A172 (cell line): ENCODE data around the genes FANCE, MAPK13, BRPF3 and CDKN1A.

- RAMPAGE, long total RNA: no peak
Observed at GRCh38 chr6:35348340-35349012, 6.1 kb downstream of the PPARD start.

DNA sequence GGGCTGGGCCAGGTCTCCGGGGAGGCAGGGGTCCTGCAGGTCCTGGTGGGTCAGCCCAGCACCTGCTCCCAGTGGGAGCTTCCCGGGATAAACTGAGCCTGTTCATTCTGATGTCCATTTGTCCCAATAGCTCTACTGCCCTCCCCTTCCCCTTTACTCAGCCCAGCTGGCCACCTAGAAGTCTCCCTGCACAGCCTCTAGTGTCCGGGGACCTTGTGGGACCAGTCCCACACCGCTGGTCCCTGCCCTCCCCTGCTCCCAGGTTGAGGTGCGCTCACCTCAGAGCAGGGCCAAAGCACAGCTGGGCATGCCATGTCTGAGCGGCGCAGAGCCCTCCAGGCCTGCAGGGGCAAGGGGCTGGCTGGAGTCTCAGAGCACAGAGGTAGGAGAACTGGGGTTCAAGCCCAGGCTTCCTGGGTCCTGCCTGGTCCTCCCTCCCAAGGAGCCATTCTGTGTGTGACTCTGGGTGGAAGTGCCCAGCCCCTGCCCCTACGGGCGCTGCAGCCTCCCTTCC is 24.7 kb upstream of the FANCE start:
- RAMPAGE, long total RNA: no peak

- RAMPAGE, long total RNA: no peak
Observed at GRCh38 chr6:35451711-35452449, at the start of gene FANCE. Gene FANCE, plus strand, starts transcription at chr6:35452338.

GRCh38 chr6:35468528-35469392 is 559 bp downstream of the RPL10A start:
- RAMPAGE, long total RNA: no peak

DNA sequence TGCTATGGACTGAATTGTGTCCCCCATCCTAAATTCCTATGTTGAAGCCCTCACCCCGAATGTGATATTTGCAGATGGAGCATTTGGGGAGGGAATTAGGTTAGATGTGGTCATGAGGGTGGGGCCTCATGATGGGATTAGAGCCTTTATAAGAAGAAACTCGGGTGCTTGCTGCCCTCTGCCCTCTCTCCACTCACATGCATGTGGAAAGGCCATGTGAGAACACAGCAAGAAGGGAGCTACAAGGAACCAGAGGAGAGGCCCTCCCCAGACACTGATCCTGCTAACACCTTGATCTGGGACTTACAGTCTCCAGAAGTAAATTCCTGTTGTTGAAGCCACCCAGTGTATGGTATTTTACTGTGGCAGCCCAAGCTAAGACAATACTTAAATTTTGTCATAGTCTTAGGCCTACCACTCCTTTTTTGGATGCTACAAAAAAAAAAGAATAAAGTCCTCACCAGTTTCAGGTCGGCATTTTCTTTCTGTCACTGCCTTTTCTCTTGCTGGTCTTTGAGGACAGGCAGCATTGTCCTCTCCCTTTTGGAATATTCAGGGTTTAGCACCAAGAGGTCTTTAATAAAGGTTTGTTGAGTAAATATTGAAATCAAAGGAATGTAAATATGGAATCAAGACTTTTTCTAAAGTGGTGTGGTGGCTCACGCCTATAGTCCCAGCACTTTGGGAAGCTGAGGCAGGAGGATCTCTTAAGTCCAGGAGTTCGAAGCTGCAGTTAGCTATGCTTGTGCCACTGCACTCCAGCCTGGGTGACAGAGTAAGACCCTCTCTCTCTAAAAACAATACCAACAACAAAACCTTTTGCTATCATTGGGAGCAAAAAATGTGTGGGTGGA is 69.8 kb upstream of the TULP1 start:
- RAMPAGE, long total RNA: no peak

DNA sequence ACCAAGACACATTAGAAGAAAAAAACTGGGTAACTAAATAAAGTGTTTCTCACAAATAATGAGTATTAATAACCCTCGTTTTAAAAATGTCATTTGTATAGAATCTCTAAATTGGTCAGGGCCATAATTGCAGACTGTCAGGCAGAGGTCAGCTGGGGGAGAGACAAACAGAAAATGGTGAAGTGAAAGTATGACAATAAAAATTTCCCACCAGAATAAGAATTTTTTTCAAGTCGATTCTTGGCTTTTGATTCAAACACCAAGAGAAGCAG is 1.6 kb downstream of the FKBP5 start:
- RAMPAGE, long total RNA: no peak

DNA sequence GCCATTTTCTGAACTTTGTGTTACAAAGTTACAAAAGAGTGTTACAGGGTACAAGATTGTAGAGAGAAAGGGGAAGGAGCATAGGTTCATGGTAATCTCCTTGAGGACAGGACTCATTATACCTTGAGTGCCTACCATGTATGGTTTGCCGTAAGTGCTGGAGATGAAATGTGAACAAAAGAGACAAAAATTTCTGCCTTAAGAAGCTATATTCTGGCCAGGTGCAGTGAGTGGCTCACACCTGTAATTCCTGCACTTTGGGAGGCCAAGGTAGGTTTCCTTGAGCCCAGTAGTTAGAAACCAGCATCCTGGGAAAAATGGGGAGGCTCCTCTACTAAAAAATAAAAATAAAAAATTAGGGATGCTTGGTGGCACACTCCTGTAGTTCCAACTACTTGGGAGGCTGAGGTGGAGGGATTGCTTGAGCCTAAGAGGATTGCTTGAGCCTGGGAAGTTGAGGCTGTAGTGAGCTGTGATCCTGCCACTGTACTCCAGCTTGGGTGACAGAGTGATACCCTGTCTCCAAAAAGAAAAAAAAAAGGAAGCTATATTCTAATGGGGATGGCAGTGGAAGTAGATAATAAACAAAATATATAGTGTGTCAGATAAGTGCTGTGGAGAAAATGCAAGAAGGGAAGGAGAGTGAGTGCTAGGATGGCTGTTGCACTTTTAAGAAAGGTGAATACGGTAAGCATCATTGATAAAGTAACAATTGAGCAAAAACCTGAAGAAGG is 10.0 kb downstream of the MAPK14 start:
- RAMPAGE, long total RNA: no peak

GRCh38 chr6:36130148-36131191 is at the start of gene MAPK13:
Gene MAPK13, plus strand, starts transcription at chr6:36130513.
- RAMPAGE, long total RNA: no peak

DNA sequence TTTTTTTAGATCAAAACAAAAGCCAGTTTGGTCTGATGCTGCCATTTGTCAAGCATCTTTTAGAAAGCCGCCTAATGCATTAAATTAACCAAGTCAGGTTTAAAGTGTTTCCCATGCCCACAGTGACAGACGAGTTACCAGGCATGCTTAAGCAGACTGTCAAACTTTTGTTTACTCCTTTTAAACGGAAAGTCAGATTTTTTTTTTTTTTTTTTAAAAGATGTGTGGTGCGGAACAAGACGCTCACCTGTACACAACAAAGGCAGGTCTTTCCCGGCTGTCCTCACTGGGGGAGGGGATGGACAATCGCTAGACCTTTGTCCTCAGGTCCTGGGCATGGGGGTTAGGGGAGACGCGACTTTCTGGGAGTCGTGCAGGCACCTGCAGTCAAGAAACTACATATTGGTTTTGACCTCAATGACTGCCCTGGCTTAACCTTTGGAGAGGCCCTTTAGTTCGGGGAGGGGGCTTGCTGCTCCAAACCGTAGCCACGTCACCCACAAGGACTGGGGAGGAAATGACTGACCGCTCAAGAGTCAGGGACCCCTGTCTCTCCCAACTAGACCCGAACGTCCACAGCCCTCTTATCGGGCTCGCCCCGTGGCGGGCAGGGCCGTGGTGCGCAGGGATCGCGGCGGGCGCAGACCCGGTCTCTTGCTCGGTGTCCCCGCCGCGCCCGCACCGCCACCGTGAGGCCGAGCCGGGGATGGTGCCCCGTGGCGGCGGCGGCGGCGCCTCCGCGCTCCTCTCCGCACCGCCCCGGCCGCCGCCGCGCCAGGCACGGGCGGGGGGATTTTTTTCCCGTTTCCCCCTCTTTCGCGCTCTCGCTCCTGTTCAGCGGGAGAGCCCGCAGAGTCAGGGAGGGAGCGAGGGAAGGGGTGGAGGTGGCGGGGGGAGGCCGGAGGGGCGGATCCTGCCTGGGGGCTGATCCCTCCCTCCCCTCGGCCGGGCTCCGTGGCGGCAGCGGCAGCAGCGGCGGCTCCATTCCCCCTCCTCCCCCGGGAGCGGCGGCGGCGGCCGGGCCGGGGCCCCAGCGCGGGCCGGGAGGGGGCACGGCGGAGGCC is at the start of gene BRPF3:
Gene BRPF3, plus strand, starts transcription at position 955 of the 1,064 bp plus-strand sequence.
- RAMPAGE, long total RNA: no peak

- RAMPAGE, long total RNA: no peak
Observed at GRCh38 chr6:36210173-36210586, 13.6 kb downstream of the BRPF3 start.

DNA sequence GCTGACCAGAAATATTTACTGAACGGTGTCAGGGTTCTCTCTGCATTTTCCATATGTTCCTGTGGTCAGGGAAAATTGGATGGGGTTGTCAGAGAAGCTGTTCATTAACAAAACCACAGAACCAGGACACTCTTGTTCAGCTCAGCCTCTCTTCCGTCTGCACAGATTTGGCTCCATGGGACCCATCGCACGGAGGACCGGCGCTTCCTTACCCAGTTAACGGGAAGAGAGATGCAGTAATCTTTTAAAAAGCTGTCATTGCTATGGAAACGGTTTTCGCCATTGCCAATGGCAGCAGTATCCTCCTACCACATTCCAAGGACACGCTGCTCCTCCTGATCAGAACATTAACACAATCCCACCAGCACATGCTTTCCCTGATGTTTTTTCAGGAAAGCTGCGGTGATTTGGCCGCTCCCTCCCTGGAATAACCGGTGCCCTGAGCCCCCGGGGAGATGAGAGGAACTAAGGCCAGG is 2.9 kb downstream of the BNIP5 start:
- RAMPAGE, long total RNA: no peak

GRCh38 chr6:36335583-36336101 is 1.0 kb downstream of the BNIP5 start:
- RAMPAGE, long total RNA: no peak

DNA sequence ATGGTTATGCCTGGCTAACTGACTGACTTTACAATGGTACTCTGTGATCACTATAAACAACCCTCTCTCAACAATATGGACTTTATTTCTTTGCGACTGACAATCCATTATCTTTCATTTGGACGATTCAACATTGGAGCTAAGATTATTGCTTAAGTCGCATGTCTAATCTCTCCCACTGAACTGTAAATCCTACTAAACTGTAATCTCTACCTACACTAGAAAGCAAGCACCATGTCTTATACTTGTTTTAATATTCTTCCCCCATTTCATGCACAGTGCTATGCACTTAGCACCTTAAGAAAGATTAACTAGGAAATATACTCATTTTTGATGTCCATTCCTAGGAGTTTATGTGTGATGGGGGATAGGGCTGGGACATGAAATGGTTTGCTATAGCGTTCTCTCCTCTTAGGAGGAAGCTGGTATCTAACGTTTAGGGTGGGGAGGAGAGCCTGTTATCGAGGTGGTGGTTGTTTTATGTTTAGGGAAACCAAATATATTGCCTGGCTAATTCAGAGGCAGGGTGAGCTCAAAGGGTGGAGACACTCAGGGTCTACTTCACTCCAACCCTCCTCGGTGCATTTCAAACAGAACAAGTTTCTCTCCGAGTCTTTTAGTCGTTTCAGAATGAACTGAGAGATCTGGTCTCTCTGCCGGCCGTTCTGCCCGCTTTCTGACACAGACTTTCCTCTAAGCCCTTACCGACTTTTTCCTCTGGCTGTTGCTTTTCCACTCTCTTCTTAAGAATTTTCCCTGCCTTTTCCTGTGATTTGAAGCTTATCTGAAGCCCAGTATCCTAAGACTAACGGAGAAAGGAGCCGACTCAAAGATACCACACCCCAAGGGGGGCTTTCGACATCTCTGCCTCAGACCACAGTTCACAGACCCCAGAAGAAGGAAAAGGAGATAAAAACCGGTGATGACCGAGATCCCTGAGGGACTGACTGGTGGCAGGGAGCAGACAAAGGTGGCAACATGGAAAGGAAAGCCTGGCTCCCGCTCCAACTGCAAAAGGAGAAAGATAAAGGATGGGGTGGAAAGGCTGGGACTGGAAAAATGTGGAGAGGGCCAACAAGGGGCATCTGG is 1.0 kb downstream of the STK38 start:
- RAMPAGE, long total RNA: no peak

GRCh38 chr6:36604965-36605161 is 10.7 kb downstream of the SRSF3 start:
- RAMPAGE, long total RNA: no peak

DNA sequence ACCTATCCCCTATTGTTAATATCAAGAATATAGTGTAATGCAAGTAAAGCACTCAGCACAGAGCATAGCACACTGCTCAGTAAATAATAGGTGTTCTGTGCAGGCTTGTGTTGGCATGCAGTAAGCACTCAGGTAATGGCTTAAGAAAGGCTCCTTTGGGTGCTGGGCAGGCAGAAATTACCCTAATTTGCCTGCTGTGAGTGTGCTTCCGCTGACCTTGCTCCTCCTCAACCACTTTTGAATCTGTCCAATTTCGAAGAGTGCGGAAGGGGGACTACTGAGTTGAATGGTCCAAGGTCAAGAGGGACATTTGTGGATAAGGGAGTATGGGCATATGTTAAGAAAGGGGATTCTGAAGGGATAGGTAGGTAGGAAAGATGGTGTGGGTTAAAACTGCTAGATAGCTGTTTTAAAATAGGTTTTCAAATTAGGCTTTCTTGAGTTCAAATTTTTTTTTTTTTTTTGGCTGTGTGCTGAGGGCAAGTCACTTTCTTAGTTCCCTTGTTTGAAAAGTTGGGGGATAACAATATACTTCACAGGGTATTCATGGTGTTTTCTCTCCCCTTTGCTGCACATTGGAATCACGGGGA is 15.5 kb downstream of the SRSF3 start:
- RAMPAGE, long total RNA: no peak

GRCh38 chr6:36611217-36611642 is 17.1 kb downstream of the SRSF3 start:
- RAMPAGE, long total RNA: no peak

- RAMPAGE, long total RNA: start-site peak on the plus strand at chr6:36678707-36678716, 3,229 and 268 reads in 2 replicates
Observed at GRCh38 chr6:36678649-36679652, at the start of gene CDKN1A. Gene CDKN1A, plus strand, starts transcription at chr6:36678714.

GRCh38 chr6:36928518-36929010 is 26.0 kb upstream of the PI16 start:
- RAMPAGE, long total RNA: no peak

DNA sequence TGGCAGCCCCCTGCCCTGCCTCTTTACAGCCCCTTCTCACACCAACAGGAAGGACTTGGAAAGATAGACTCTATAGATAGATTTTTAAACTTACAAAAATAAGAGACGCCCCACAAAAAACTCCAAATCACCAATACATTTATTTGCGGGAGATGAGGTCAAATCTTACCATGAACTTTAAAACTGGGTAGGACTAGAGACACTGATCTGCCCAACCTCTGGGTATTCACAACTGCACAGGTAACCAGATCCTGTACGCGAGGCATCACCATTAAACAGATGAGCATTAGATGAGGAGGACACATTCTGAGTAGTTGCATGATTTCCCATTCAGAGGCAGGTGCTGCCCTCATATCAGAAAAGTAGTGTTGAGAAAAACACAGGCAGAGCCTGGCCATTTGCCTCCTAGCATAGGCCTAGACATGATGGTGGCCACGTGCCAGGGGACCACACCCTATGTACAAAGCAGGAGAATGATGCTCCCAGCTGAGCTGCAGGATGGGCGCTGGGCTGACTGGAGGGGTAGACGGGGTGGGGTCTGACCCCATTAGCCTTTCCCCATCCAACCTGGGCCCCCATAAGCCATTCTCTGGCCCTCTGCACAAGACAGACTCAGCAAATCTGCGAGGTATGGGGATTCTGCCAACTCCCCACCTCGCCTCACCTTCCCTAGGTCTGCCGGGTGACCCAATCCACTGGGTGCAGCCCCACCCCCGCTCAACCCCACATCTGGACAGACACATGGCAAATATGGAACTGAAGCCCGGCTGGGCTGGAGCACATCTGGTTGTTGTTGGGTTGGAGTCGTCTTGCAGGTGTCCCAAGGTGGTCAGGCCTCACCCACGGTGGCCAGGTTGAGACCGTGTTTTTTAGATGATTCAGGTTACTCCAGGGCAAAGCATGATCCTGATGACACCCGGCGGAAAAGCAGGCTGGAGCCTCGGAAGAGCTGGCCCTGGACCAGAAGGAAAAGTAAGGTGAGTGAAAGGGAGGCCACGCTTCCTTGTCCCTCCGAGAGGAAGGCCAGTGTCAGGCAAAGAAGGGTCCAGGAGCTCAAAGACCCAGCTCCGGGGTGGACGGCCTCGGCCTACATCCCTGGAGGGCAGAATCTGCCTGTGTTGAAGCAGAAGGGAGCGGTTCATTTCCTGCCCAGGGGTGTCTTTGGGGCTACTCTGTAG is 13.9 kb downstream of the PI16 start:
- RAMPAGE, long total RNA: no peak

DNA sequence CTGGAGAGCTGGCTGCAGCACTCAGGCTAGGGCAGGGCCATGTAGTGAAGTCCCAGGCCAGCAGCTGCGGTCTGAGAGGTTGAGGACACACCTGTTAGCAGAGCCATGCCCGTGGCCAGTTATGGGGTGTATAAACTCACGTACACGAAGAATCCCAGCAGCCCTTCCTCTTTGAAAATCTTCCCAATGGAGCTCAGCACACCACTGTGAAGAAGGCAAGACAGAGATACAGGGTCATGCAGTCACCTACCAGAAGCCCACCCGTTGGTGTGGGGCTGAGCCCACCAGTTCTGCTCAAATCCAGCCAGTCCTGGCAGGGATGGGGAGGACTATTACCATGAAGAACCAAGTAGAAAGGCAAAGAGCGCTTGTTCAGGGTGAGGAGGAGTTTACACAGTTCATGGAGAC is 10.5 kb downstream of the MTCH1 start:
- RAMPAGE, long total RNA: no peak